Heart right ventricle (tissue), 2 donors: ENCODE measurements around the genes OTUD5, GAGE13, GAGE12E, GAGE12F, GAGE12G and PAGE1.

DNA sequence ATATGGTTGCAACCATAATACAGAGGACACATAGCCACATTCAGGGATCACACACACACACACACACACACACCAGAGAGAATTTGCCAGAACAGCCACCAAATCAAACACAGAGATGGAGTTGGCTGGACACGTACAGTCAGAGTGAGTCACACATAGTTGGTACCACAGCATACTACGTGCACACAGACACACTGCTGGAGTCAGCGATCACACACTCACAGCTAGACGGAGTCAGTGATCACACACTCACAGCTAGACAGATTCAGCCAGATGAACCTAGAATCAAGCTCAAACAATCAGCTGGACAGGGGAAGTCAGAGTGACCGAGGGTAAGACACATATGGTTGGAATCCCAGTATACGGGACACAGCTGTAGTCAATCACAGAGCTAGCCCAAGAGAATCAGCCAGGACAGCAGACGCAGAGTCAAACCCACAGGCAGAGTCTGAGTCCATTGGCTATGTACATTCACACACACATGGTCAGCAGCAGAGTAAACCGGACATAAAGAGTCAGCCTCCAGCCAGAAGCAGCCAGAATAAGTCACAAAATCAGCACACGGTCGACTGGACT is 4.7 kb downstream of the SLC38A5 start:
- PRO-cap, 2 experiments: no peak in any of the 2 experiments

DNA sequence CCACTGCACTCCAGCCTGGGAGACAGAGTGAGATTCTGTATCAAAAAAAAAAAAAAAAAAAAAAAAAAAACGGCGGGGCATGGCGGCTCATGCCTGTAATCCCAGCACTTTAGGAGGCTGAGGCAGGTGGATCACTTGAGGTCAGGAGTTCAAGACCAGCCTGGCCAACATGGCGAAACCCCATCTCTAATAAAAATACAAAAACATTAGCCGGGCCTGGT is 28.4 kb downstream of the WDR13 start:
- PRO-cap, 2 experiments: no peak in any of the 2 experiments

GRCh38 chrX:48714514-48715468 is 18.3 kb downstream of the SUV39H1 start:
- PRO-cap, 2 experiments: no peak in any of the 2 experiments

DNA sequence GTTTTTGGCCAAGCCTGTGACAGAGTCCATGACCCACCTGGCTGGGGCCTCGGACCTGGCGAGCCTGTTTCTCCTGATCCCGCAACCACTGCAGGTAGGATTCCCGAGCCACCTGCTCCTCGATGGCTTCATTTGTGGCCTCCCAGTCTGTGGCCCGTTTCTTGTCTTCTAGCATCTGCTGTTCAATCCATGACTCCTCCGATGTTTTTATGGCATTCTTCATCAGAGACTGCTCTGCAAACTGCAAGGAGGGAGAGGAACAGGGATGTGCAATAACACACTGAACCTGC is 6.9 kb upstream of the PIM2 start:
- PRO-cap, 2 experiments: no peak in any of the 2 experiments

- PRO-cap, 2 experiments: no peak in any of the 2 experiments
These were observed 2.6 kb downstream of the OTUD5 start for GRCh38 chrX:48954698-48955279.

DNA sequence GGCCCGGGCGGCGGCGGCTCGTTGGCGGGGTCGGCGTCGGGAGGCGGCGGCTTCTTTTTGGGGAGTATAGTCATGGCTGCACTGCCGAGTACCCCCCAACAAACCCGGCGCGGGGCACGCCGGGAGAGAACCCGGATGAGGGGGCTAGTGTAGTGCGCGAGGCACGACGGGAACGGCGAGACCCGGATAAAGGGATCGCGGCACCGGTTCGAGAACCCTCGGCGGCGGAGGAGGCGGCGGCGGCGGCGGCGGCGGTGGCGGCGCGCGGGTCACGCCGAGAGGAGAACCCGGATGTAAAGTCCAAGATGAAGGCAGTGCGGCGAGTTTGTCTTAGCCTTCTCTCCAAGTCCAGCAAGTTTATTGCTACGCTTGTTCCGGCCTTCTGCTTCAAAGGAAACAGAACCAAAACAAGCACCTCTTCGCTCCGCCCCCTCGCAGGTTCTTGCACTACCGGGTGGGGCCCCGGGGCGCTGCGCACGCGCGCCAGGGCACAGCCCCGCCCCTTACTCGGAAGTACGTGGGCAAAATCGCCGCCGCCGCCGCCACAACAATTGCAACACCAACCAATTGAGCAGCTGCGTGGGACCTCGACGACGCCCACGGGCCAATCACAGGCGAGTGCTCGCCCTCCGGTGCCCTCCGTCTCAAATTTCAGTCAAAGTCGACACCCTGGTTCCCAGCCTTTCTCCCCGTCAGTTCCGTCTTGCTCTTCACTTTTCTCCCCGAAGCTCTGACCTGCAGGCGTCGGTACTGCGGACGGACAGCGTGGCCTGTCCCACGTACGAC is at the start of gene OTUD5:
OTUD5 (minus strand) TSS at position 111 of the 786 bp plus-strand sequence.
- PRO-cap, 2 experiments: peak in 2 of 2 experiments; most common plus-strand start position 178 of the sequence (in 2); most common minus-strand start position 111 of the sequence (in 2)

DNA sequence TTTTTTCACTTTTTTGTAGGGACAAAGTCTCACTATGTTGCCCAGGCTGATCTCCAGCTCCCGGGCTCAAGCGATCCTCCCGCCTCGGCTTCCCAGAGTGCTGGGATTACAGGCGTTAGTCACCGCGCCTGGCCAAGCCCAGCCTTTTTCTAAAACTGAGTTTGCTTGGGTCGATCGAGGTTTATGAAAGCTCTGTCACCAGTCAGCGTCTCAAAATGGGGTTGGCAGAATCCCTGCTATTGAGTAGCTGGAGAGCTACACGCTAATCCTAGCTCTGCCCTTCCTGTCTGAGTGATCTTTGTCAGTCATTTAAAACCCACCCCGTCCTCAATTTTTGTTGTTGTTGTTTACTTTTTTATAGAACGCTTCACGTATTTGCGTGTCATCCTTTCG is 1.4 kb upstream of the OTUD5 start:
- PRO-cap, 2 experiments: peak in 2 of 2 experiments; most common minus-strand start position 157 of the sequence (in 2)

DNA sequence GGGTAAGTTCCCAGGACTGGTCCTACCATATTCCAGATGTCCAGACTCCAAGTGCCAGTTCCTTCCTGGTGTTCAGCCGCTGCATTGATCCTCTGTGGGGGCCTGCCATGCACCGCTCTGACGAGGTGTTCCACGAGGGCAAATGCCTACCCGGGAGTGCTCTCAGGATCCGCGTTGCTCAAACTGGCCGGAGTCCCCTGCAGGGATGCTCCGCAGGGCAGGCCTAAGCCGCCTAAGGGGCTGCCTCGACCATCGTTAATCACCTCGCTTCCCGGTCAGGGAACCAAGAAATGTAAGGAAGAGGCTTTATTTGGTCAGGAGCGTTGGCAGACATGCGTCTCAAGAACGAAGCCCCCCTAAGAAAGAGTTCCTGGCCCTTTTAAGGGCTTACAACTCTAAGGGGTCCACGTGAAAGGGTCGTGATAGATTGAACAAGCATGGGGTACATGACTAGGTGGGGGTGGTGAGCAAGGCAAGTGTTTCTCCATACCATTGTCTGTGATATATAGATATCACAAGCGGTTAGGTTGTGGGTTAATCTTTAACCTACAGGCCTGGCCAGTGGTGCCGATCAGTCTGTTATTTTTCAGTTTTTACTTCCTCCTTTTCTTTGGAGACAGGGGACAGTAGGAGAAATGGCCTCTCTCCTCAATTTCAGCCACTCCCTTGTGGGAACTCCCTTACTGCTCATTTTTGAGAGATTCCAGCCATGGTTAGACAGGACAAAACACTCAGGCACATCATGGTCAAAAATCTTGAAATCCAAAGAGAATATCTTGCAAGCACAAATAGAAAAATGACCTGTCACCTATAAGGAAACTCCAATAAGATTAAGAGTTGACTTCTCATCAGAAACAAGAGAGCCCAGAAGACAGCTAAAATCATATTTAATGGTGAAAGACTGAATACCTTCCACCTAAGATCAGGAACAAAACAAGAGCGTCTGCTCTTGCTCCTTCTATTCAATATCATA is 13.9 kb upstream of the MAGIX start:
- PRO-cap, 2 experiments: no peak in any of the 2 experiments

GRCh38 chrX:49184003-49184945 is 1.9 kb downstream of the PRICKLE3 start:
- PRO-cap, 2 experiments: peak in 2 of 2 experiments; most common plus-strand start chrX:49184591 (in 1)

- PRO-cap, 2 experiments: peak in 1 of 2 experiments; most common plus-strand start chrX:49230465 (in 1)
These were observed 2.9 kb downstream of the CACNA1F start for GRCh38 chrX:49230157-49230724.

DNA sequence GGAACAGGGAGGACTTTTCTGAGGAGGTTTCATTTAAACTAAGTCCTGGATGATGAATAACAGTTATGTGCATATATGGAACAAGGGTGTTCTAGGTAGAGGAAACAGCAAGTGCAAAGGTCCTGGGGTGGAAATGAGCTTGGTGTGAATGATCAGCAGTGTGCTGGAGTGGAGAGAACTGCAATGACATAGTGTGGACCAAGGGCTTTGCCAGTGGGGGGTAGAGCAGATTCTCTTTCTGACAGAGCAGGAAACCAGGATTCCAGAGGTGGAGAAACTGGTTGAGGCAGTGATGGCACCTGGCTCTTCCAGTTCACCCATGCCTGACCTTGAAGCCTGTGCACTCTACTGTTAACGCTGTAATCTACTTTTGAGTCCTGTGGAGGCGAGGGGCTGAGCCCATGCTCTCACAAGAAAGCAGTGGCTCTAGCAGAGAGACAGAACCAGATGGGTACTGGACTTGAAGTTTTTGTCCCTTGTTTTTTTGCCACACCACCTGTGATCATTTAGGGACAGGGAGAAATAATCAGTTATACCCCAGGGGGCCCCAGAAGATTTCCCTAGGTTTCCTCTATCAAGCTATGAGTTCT is 1.9 kb downstream of the PPP1R3F start:
- PRO-cap, 2 experiments: no peak in any of the 2 experiments

DNA sequence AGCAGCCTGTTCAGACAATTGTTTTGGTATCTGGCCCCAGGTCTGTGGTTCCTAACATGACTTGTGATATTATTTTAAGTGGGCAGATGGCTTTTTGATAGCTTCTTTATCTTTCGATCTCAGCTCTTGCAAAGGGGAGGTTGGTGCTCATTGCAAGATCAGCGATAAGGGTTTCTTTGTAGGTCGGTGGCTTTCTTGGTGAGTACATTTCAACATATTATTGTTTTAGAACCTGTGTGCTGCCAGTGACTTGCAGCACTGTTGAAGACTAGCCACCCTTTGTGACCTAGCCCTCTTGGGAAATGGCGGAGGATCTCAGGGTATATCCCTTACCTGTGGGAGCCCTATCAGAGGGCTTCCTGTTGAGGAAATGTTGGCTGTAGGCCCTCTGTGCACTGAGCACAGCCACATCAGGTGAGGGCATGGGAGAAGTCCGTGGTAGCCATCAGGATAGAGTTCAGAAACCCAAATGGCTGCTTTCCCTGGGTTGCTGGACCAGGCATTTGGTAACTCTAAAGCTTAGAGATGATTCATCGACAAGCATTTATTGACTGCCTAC is 3.9 kb downstream of the PPP1R3F start:
- PRO-cap, 2 experiments: no peak in any of the 2 experiments

DNA sequence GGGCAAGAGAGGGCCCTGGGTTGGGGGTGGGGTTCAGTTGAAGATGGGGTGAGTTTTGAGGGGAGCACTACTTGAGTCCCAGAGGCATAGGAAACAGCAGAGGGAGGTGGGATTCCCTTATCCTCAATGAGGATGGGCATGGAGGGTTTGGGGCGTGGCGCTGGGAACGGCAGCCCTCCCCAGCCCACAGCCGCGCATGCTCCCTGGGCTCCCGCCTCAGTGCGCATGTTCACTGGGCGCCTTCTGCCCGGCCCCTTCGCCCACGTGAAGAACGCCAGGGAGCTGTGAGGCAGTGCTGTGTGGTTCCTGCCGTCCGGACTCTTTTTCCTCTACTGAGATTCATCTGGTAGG is at the start of gene GAGE13:
GAGE13 (plus strand) TSS at position 239 of the 351 bp plus-strand sequence.
- PRO-cap, 2 experiments: no peak in any of the 2 experiments

- PRO-cap, 2 experiments: no peak in any of the 2 experiments
These were observed at the start of gene GAGE12E for GRCh38 chrX:49551016-49551586. Gene GAGE12E, plus strand, starts transcription at chrX:49551289.

DNA sequence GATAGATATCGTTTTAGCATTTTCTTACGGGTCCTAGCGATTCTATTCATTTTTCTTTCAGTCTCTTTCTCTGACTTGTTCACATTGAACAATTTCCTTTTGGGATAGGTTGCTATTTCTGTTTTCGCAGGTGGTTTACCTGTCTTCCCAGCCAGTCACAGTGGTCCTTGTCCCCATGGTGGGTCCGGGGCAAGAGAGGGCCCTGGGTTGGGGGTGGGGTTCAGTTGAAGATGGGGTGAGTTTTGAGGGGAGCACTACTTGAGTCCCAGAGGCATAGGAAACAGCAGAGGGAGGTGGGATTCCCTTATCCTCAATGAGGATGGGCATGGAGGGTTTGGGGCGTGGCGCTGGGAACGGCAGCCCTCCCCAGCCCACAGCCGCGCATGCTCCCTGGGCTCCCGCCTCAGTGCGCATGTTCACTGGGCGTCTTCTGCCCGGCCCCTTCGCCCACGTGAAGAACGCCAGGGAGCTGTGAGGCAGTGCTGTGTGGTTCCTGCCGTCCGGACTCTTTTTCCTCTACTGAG is at the start of gene GAGE12F:
GAGE12F (plus strand) TSS at position 426 of the 524 bp plus-strand sequence.
- PRO-cap, 2 experiments: no peak in any of the 2 experiments

DNA sequence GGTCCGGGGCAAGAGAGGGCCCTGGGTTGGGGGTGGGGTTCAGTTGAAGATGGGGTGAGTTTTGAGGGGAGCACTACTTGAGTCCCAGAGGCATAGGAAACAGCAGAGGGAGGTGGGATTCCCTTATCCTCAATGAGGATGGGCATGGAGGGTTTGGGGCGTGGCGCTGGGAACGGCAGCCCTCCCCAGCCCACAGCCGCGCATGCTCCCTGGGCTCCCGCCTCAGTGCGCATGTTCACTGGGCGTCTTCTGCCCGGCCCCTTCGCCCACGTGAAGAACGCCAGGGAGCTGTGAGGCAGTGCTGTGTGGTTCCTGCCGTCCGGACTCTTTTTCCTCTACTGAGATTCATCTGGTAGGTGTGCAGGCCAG is at the start of gene GAGE12G:
GAGE12G (plus strand) TSS at position 245 of the 369 bp plus-strand sequence.
- PRO-cap, 2 experiments: no peak in any of the 2 experiments

DNA sequence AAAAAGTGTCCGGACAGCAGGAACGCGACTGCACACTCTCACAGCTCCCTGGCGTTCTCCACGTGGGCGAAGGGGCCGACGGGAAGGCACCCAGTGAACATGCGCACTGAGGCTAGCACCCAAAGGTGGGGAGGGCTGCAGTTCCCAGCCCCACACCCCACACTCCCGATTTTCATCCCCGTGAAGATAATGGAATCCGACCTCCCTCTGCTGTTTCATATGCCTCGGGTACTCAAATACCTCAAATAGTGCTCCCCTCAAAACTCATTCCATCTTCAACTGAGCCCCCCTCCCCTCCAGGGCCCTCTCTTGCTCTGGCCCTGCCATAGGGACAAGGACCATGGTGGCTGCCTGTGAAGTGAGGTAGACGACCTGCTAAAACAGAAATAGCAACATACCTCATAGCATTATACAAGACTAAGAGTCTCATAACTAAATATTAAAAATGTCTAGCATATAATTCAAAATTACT is at the start of gene PAGE1:
PAGE1 (minus strand) TSS at position 59 of the 472 bp plus-strand sequence.
- PRO-cap, 2 experiments: no peak in any of the 2 experiments

DNA sequence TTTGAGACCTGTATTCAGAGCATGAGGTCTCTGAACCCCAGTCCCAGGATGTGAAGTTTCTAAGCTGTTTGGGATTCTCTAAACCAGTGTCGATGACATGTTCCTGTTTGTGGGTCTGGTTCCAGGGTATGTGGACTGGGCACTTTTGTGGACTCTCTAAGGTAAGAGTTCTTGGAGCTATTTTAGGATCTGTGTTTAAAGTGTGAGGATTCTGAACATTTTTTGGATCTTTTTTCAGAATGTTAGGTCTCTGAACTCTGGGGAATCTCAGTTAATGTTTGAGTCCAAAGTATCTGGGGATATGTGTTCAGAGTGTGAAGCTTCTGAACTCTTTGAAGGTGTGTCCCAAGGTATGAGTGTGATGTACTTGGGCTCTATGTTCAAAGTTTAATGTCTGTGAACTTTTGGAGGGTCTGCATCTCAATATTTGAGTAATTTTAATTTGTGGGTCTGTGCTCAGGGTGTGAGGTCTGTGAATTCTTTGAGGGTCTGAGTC is 35.5 kb upstream of the PAGE4 start:
- PRO-cap, 2 experiments: no peak in any of the 2 experiments

- PRO-cap, 2 experiments: no peak in any of the 2 experiments
These were observed 467 bp downstream of the USP27X start for GRCh38 chrX:49879761-49880141.

GRCh38 chrX:49926116-49926830 is 3.9 kb downstream of the CLCN5 start:
- PRO-cap, 2 experiments: no peak in any of the 2 experiments